Breast (tissue), 4 donors: ENCODE measurements around the gene WDR26.

DNA sequence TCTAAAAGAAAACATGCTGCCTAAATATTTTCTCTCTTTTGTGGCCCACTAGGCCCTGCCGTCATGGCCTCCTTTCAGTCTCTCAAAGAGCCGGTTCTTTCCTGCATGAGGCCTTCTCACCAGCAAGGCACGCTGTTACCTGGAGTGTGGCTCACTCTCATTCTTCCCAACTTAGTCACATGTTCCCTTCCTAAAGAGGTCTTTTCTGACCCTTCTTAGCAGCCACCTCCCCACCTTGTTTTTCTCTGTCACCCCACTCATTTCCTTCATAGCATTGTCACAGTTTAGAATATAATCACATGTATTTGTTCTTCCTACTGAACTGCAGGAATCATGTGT, 1.5 kb downstream of the CAPN2 start:
- PRO-cap, 3 experiments = peak in 1 of 3 experiments; most common minus-strand start position 84 of the sequence (in 1)
- RRBS = no CpG with 5 or more reads among the region's 3 CpGs

- PRO-cap, 3 experiments = no peak in any of the 3 experiments
- RRBS = no CpG with 5 or more reads among the region's 11 CpGs
Measured at GRCh38 chr1:223748175-223748669, 35.9 kb downstream of the CAPN2 start.

DNA sequence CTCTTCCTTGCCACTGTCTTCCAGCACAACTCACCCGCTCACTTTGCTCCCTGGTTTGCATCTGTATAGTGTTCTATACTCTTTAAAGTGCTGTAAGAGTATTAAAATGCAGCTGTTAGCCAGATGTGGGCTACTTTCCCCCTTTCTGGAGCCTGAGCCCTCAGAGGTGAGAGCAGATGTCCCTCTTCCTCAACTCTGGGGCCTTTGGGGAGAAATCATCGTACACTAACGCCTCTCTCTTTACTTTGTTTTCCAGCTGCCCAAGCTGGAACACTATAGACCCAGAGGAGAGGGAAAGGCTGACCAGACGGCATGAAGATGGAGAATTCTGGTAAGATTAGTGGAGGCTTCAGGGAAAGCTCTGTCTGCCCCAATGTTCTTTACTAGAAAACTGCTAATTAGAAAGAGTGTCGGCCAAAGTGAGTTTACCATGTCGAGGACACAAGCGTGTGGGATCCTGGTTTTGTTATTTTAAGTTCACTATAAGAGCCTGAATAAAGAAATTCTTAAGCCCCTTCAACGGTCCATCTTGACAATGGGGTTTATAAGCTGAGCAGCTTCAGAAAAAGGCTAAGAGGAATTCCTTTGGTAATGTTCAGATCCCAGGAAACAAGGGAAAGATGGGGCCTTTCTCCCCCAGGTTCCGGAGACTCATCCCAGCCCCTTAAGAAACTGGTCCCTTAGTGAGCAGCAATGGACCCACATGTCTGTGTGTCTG, 39.6 kb downstream of the CAPN2 start:
- PRO-cap, 3 experiments = no peak in any of the 3 experiments
- RRBS = no CpG with 5 or more reads among the region's 9 CpGs

GRCh38 chr1:223785694-223786289, 60.0 kb downstream of the TP53BP2 start:
- PRO-cap, 3 experiments = no peak in any of the 3 experiments
- RRBS = no CpG with 5 or more reads among the region's 10 CpGs

- PRO-cap, 3 experiments = no peak in any of the 3 experiments
- RRBS = no CpG with 5 or more reads among the region's 4 CpGs
Measured at GRCh38 chr1:223825676-223826255, 20.0 kb downstream of the TP53BP2 start.

- PRO-cap, 3 experiments = peak in 1 of 3 experiments; most common minus-strand start chr1:224199760 (in 1)
- RRBS = no CpG with 5 or more reads among the region's 3 CpGs
Measured at GRCh38 chr1:224199514-224199914, 16.5 kb downstream of the DEGS1 start.

DNA sequence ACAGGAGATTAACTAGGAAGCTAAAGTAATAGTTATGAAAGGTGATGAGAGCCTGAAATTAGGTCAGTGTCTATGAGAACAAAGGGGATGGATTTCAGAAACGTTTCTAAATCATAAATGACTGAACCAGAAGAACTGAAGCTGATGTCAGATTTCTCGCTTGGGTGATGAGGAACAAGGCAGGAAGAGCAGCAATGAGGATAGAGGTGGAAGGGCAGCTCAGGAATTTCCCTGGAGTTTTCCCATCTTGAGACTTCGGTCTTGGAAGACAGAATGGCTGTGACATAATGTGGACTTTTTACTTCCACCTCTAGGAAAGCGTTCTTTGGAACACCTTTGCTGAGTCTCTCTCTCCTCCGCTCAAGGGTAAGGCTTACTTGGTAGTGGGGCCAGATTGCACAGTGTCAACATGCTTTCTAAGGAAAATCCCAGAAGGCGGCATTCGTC, 36.5 kb downstream of the DEGS1 start:
- PRO-cap, 3 experiments = no peak in any of the 3 experiments
- RRBS = no CpG with 5 or more reads among the region's 7 CpGs

- PRO-cap, 3 experiments = peak in 1 of 3 experiments; most common minus-strand start chr1:224357867 (in 1)
- RRBS = no CpG with 5 or more reads among the region's 8 CpGs
Measured at GRCh38 chr1:224357767-224358460, 1.2 kb downstream of the CNIH4 start.

DNA sequence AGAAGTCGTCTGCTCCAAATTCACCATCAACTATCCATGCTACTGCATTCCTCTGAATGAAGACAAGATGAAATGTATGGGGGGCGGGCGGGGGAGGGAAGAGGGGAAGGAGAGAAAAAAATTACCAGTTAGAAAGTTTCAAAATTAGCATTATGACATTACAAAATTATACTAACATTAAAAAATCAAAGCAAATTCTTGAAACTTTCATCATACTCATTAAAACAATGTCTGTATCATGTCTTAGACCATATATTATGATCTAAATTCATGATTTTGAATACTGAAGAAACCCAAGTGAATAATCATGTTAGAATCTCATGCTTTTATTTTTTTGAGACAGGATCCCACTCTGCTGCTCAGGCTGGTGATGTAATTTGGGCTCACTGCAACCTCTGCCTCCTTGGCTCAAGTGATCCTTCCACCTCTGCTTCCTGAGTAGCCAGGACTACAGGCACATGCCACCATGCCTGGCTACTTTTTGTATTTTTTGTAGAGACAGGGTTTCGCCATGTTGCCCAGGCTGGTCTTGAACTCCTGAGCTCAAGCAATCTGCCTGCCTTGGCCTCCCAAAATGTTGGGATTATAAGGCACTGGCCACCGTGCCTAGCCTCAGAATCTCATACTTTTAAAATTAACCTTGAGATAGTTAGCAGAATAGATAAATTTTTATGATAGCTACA, 33.3 kb downstream of the CNIH4 start:
- PRO-cap, 3 experiments = no peak in any of the 3 experiments
- RRBS = no CpG with 5 or more reads among the region's 5 CpGs

- PRO-cap, 3 experiments = no peak in any of the 3 experiments
- RRBS = no CpG with 5 or more reads among the region's 2 CpGs
Measured at GRCh38 chr1:224404376-224404772, 30.2 kb downstream of the WDR26 start.

- PRO-cap, 3 experiments = no peak in any of the 3 experiments
- RRBS = no CpG with 5 or more reads among the region's 6 CpGs
Measured at GRCh38 chr1:224407996-224409043, 26.3 kb downstream of the WDR26 start.

- PRO-cap, 3 experiments = no peak in any of the 3 experiments
- RRBS = no CpG with 5 or more reads among the region's 3 CpGs
Measured at GRCh38 chr1:224418749-224419497, 15.7 kb downstream of the WDR26 start.

- PRO-cap, 3 experiments = peak in 3 of 3 experiments; most common plus-strand start chr1:224434901 (in 2); most common minus-strand start chr1:224434756 (in 2)
- RRBS = 3% methylated on average over 30 of the region's 55 CpGs
Measured at GRCh38 chr1:224434629-224435264, at the start of gene WDR26. Gene WDR26, minus strand, starts transcription at chr1:224434797.

- PRO-cap, 3 experiments = no peak in any of the 3 experiments
- RRBS = no CpG with 5 or more reads among the region's 4 CpGs
Measured at GRCh38 chr1:224457423-224457681, 22.8 kb upstream of the WDR26 start.

DNA sequence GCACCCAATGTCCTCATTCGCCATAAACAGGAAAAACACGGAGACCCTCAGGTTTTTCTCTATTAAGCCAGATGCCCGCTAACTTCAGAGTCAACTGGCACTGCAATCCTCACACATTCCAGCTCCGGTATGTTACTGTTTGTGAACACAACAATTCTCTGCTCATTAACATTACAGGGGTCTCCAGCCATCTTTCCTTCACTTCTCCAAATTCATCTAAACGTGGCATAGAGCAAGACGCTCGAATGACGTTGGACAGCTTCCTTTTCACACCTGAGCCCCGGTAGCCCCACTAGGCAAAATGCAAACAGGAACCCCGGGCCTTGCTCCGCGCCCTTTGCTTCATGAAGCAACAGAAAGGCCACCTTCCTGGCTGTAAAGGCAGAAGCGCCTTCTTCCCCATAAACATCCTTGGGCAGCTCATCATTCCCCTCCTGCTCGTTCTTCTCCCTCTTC, 1.4 kb downstream of the LBR start:
- PRO-cap, 3 experiments = no peak in any of the 3 experiments
- RRBS = no CpG with 5 or more reads among the region's 14 CpGs

- PRO-cap, 3 experiments = peak in 3 of 3 experiments; most common plus-strand start chr1:225427772 (in 2); most common minus-strand start chr1:225427766 (in 3)
- RRBS = 1% methylated on average over 9 of the region's 82 CpGs
Measured at GRCh38 chr1:225426890-225427841, 672 bp downstream of the LBR start.

DNA sequence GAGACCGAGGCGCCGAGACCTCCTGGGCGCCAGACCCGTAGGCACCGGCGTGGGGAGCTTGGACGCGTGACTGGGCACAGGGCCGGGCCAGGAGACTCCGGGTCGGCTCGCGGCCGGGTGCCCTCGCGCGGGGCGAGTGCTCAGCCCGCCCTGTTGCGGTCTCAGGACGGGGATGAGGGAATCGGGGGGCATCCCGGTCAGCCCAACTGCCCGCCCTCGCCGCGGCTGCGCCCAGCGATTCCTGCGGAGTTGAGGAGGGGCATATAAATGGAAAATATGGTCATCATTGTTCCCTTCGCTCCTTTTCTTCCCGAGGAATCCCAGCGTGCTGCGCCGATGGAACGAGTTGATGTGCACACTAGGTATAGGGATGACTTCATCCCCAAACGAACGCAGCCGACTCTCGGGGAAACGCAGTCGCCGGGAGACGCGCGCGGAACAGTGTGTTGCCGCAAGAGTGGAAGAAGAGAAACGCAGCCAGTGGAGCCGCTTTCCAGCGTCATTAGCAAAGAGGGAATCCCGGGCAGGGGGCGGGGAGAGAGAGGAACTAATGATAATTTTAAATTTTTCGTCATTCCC, 727 bp upstream of the ENAH start:
- PRO-cap, 3 experiments = peak in 3 of 3 experiments; most common plus-strand start position 90 of the sequence (in 2); most common minus-strand start position 332 of the sequence (in 3)
- RRBS = 2% methylated on average over 22 of the region's 55 CpGs

- PRO-cap, 3 experiments = peak in 3 of 3 experiments; most common plus-strand start chr1:225654204 (in 3)
- RRBS = no CpG with 5 or more reads among the region's 7 CpGs
Measured at GRCh38 chr1:225654140-225654356, 1.1 kb upstream of the ENAH start.

- PRO-cap, 3 experiments = peak in 2 of 3 experiments; most common plus-strand start chr1:225691647 (in 2)
- RRBS = no CpG with 5 or more reads among the region's 3 CpGs
Measured at GRCh38 chr1:225691208-225691717, 38.3 kb upstream of the ENAH start.

DNA sequence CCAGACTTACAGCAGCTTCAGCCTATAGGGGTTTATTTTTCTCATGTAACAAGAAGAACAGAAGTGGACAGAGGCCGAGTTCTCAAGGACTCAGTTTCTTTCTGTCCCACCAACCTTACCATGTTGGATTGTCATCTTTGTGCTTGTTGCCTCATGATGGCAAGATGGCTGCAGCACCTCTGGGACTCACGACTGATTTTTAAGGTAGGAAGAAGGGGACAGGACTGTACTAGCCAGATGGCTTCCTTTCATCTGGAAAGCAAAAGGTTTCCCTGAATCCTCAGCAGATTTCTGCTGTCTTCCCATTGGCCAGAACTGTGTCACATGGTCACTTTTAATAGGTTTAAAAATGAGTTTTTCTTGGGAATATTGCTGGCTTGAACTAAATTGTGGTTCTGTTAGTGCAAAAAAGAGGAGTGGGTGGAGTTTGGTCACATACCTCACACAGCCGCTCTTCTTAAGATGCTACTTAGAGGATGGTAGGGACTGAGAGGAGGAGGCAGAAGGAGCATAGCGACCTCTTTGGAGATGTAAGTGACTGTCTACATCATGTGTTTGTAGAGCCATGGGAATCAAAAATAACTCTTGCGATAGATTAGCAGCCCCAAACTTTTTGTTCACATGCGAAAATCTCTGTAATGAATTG, 48.1 kb upstream of the ENAH start:
- PRO-cap, 3 experiments = no peak in any of the 3 experiments
- RRBS = no CpG with 5 or more reads among the region's 6 CpGs